OVCAR3 (cell line): ENCODE measurements around the gene SKIDA1.

DNA sequence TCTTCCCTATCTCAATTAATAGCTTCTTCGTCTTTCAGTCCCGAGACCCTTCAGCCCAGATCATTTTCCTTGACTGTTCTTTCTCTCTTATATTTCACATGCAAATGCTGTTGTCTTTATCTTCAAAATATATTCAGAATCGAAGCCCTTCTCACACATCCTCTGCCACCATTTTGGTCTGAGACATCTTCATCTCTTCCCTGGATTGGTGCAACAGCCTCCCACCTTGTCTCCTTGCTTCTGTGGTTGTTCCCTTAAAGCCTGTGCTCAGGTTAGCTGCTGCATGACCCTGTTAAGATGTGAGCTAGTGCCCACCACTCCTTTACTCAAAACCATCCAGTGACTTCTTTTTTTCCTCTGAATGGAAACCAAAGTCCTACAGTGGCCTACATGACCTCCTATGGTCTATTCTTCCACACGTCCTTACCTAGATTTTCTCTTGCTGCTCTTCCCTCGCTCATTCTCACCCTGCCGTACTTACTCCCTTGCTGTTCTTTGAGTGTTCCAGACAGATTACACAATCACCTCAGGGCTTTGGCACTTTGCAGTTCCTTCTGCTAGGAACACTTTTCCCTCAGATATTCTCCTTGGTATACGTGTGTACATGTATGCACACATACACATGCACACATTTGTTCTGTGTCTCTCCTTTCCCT lies 131.0 kb downstream of the NSUN6 start:
- RRBS, result no CpG with 5 or more reads among the region's 7 CpGs

DNA sequence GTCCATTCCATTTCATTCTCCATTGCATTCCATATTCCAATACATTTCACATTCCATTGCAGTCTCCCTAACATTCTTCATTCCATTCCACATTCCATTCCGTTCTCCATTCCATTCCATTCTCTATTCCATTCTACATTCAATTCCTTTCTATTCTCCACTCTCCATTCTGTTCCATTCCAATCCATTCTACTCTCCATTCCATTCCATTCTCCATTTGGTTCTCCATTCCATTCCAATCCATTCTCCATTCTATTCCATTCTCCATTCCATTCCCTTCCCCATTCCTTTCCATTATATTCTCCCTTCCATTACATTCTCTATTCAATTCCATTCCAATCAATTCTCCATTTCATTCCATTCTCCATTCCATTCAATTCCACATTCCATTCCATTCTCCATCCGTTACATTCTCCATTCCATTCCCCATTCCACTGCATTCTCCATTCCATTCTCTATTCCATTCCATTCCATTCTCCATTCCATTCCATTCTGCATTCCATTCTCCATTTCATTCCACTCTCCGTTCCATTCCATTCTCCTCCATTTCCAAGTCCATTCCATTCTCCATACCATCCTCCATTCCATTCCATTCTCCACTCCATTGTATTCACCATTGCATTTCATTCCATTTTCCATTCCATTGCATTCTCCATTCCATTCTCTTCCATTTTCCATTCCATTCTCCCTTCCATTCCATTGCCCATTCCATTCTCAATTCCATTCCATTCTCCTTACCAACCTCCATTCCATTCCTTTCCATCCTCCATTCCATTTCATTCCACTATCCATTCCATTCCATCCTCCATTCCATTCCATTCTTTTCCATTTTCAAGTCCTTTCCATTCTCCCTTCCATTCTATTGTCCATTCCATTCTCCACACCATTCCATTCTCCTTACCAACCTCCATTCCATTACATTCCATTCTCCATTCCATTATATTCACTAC lies 82.4 kb downstream of the NSUN6 start:
- RRBS, result no CpG with 5 or more reads among the region's 3 CpGs

DNA sequence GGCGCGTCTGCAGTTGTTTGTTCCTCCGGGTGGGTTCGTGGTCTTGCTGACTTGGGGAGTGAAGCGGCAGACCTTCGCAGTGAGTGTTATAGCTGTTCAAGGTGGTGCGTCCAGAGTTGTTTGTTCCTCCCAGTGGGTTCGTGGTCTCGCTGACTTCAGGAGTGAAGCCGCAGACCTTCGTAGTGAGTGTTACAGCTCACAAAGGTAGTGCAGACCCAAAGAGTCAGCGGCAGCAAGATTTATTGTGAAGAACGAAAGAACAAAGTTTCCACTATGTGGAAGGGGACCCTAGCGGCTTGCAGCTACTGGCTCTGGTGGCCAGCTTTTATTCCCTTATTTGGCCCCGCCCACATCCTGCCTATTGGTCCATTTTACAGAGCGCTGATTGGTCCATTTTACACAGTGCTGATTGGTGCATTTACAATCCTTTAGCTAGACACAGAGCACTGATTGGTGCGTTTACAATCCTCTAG lies 64.9 kb downstream of the NSUN6 start:
- RRBS, result no CpG with 5 or more reads among the region's 17 CpGs

- RRBS, result no CpG with 5 or more reads among the region's 4 CpGs
Measured at GRCh38 chr10:19864507-19865096, 48.4 kb downstream of the PLXDC2 start.

- RRBS, result no CpG with 5 or more reads among the region's 14 CpGs
Measured at GRCh38 chr10:19946201-19947007, 130.2 kb downstream of the PLXDC2 start.

DNA sequence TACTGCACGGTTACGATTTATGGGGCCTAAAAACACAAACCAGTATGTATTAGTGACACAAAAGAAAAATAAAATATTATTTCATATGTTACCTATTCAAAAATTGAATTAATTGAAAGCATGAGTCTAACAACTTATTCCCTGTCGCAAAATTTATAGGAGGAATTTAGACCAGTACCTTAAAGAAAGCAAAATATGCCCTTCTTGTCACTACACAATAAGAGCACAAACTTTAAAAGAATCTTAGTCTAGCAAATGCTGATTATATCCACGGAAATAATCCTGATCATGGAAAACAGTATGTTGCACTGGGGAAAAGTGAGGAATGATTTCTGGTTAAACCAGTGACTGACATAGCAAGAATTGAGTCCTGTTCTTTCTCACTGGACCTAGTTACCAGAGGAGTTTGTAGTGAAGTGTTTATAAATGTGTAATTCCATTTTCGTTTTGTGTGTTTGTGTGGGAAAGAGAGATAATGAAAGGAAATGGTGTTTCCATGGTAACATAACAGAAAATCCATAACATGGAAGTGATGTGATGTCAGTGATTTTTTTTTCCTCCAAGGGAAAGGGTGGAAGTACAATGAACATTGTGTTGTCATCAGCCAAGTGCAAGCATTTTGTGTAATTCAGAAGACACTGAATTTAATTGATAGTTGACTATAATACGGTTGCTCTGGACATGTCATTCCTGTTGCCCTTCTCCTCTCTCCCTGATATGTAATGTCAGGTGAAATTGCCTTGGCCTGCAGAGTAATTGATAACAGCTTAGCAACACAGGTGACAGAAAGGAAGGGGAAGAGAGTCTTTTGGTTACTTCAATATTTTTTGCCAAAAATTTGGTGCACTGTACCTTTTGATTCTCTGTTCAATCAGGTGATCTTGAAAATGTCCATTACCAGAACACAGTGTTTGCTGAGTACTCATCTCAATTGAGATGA lies 283.9 kb downstream of the PLXDC2 start:
- RRBS, result no CpG with 5 or more reads among the region's 6 CpGs

DNA sequence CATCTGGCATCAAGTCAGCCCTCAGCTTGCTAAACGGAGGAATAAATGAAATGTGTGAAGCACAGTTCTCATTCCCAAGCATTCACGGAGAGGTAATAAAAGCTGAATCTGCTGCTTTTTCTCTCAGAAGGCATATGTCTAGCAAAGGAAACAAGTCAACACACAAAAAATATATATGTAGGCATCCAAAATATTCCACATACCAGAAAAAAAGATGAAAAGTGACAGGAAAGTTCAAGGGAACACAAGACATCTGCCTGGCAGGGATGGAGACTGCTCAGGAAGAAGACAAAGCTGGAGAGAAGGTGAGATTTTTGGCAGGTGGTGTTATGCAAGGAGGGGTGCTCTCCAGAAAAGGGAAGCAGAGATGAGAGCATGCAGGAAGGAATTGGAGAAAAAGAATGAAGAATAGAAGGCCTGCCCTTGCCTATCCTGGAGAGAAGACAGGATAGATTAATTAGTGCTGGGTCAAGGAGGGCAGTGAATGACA lies 293.7 kb downstream of the PLXDC2 start:
- RRBS, result no CpG with 5 or more reads among the region's 2 CpGs

DNA sequence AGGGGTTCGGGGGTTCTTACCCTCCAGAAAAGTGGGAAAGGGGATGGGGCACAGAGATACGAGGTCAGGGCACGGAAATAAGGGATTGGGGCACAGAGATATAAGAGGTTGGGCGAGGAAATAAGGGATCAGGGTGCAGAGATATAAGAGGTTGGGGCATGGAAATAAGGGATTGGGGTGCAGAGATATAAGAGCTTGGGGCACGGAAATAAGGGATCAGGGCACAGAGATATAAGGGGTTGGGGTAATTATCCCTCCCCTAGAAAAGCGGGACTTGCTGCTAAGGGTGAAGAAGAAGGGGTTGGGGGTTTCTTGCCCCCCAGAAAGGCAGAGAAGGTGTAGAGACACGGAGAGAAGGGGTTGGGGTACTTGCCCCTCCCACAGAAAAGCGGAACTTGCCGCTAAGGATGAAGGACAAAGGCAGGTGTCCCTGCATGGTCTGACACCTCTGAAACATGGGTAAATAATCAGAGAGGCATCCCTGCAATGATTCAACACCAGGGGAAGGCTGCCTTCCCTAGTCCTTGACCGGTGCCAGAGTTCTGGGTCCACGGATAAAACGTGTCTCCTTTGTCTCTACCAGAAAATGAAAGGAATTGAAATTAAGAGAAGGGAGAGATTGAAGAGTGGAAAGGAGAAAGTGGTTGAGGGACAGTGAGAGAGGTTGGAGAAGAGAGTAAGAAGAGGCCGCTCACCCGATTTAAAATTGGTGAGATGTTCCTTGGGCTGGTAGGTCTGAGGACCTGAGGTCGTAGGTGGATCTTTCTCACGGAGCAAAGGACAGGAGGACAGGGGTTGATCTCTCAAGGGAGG lies 307.7 kb downstream of the PLXDC2 start:
- RRBS, result no CpG with 5 or more reads among the region's 16 CpGs

GRCh38 chr10:20465144-20465343 lies 432.1 kb downstream of the NEBL start:
- RRBS, result no CpG with 5 or more reads among the region's 2 CpGs

DNA sequence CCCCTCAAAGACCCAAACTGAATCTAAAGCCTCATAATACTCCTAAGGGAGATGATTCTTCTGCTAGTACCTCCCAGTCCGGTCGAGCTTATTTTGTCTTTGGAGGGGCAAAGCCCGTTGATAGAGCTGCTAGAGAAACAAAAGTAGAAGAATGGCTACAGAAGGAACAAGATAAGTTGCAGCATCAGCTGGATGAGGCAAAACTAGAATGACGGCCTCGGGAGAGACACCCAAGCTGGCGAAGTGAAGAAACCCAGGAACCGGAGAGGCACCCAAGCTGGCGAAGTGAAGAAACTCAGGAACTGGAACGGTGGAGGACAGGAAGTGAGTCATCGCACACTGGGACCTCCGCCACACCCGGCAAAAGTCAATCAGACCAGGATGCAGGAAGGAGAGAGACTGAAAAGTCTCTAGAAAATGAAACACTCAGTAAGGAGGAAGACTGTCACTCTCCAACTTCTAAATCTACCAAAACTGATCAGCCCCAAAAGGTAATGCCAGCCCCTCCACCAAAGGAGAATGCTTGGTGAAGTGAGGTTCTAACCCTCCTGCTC lies 133.0 kb upstream of the NEBL start:
- RRBS, result 95% methylated on average over 5 of the region's 12 CpGs

GRCh38 chr10:21134922-21135601 lies 238.0 kb upstream of the NEBL start:
- RRBS, result no CpG with 5 or more reads among the region's 9 CpGs

DNA sequence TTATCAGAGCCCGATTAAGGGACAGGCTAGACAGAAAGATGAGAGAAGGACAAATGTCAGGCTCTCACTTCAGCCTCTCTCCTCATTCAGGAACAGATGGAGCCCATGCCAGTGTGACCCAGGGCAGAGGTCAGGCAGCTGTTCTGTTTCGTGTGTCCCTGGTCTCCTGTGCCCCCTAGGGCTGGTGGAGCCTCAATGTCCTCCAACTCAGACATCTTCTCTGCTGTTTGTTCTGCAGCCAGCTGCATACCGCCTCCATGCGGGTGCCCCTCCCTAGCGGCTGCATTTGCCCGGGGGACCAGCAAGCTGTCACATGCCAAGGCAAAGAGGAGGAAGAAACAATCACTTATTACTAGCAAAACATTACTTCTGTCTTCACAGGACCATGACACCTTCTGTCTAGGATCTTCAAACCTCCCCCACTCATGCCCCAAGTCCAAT lies 189.1 kb downstream of the SKIDA1 start:
- RRBS, result no CpG with 5 or more reads among the region's 6 CpGs

DNA sequence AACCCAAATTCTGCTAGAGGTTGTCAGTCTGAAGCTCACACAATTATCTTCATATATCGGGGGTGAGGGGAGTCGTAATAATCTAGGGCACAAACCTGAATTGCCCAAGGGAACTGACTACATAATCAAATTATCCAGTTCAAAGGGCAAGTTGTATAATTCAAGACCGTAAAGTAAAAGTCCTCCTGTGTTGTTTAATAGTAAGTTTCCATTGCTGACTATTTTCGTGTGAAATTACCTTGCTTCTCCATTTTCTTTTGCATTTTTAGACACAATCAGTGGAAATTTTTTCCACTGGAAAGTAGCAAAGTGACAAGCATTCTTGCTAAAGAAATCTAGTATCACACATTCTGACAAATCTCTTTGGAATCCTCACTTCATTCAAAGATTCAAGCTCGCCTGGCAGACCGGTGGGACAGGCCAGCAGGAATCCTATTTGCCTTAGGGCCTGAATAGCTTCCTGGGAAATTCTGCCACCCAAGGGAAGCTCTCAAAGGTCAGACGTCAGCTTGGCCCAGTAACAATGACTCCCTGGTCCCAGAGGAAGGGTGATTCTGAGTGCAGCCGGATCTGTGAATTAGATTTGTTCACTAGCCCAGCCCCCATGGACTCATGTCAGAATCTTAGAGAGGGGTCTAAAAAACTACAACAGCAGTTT lies 161.2 kb downstream of the SKIDA1 start:
- RRBS, result no CpG with 5 or more reads among the region's 8 CpGs

GRCh38 chr10:21364806-21365277 lies 160.6 kb downstream of the SKIDA1 start:
- RRBS, result no CpG with 5 or more reads among the region's 4 CpGs

DNA sequence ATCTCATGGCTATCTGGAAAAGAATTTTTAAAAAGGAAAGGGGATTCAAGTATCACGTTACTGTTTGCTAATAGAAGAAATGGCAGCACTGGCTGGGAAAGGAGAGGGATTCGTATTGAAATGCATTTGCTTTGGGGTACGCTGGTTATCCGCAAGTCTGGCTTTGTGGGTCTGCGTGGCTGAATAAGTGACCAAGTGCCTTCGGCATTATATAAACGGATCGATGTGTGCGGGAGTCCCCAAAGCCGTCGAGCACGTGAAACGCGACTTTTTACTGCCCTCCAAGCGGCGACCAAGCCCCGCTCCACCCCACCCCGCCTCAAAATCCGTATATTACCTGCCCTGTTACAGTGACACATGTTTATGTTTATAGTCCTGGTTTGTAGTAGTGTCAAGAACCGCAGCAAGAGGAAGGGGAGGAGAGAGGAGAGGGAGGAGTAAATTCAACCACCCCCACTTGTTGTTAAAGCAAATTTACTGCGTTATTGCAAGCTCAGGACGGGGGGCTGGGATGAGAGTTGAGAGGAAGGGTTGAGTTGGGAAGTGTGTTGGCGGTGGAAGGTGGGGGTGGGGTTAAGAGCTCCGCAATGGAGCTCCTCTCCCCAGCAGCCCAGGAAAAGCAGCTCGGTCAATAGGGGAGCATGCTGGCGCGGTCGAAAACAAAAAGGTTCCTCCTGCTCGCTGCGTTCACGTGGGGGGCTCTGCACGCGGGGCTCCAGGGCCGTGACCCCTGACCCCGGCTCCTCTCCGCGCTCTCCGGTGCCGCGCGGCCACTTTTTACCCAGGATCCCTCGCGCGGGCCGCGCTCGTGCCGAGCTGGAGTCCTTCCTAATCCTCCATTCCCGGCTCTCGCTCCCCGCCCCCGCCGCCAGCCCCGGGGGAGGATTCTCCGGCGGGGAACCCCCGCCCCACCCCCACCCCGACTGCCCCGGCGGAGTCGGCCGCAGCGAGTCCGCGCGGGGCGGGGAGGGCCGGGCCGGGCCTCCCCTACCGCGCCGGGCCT lies at the start of gene SKIDA1:
SKIDA1 (minus strand) TSS at position 473 of the 1,003 bp plus-strand sequence.
- RRBS, result 4% methylated on average over 21 of the region's 72 CpGs

- RRBS, result no CpG with 5 or more reads among the region's 7 CpGs
Measured at GRCh38 chr10:21528729-21529328, 3.3 kb upstream of the SKIDA1 start.

DNA sequence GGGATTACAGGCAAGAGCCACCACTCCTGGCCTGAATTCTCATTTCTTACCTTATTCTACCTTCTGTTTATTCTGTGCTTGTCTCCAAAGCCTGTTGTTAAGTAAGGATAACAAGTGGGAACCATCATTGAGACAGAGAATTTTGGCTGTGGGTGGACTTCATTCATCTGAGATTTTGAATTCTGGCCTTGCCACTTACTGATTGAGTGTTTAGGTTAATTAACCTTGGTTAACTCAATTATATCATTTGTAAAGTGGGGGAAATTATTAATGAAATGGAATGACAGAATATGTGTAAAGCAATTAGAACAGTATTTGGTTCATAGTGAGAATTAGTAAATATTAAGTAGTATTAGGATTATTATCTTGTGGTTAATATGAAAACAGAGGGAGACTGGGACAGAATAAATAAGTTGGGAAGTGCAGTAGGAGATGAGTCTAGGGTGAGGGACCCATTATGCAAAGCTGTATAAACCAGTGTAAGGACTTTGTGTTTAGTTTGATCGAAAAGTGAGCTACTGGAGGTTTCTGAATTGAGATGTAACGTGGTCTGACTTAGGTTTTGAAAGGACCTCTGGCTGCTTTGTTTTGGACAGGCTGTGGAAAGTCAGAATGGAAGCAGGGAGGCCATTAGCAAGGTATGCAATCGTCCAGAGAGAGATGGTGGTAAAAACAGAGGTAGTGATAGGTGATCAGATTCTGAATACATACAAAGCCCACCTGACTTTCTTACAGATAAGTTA lies 118.3 kb downstream of the MLLT10 start:
- RRBS, result no CpG with 5 or more reads among the region's 3 CpGs

DNA sequence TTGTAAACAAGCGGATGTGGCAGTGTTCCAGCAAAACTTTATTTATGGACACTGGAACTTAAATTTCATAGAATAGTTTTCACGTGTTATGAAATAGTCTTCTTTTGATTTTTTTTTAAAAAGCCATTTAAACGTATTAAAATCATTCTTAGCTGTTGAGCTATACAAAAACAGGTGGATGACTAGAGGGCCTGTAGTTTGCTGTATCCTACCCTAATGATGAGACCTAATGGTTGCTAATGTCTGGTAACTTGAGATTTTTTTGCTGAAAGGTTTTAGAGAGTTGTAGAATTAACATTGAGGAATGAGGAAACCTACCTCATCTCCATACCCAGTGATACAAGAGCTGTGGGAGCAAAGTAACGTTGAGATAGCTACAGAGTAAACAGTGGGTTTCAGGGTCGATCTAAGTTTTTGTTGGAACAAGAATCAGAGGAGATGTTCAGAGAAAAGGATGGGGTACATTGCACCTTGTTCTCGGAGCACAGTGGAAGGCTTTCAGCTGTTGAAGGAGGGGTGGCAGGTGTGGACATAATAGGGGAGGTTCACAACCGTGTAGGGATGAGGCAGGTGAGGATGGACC lies 121.5 kb downstream of the MLLT10 start:
- RRBS, result no CpG with 5 or more reads among the region's 7 CpGs

DNA sequence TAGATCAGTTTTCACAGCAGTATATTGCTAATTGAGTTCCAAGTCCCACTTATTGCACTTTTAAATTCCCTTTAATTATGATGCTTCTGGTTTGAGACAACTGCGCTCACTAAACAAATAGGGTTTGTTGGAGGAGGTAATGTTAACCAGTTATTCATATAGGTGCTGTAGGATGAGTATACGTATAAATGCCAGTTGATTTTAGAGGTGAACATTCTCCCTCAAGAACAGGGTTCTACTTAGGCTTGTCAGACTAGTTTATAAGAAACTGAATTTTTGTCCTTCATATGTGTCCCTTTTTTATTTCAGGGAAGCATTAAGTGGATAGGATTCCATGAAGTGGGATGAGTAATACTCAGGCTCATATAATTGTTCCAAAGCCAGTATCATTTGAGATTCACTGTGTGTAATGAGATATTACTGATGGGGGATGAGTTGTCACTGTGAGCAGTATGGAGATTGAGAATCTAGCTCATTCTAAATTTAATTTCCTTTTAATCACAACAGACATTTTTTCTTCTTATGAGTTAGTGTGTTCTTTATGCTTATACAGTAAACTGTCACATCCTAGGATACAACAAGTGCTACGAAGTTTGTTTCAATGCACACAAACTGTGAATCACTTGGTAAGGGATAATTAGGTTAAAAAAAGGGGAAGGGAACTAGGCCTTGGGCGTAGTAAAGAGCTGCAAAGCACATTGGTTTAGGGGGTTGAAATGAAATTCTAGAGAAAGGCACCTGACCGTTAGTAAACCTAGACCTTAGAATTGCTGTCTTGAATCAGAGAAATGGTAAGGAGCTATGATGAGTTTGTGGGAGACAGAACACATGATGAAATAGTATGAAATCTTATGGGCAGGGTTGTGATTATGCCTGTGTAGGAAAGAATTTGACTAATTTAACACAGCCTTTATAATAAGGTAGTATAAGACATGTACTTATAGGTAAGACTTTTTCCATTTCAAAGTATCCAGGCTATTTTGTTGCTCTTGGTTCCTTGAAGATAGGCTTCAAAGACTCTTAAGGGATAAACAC lies 153.3 kb downstream of the MLLT10 start:
- RRBS, result no CpG with 5 or more reads among the region's 5 CpGs

DNA sequence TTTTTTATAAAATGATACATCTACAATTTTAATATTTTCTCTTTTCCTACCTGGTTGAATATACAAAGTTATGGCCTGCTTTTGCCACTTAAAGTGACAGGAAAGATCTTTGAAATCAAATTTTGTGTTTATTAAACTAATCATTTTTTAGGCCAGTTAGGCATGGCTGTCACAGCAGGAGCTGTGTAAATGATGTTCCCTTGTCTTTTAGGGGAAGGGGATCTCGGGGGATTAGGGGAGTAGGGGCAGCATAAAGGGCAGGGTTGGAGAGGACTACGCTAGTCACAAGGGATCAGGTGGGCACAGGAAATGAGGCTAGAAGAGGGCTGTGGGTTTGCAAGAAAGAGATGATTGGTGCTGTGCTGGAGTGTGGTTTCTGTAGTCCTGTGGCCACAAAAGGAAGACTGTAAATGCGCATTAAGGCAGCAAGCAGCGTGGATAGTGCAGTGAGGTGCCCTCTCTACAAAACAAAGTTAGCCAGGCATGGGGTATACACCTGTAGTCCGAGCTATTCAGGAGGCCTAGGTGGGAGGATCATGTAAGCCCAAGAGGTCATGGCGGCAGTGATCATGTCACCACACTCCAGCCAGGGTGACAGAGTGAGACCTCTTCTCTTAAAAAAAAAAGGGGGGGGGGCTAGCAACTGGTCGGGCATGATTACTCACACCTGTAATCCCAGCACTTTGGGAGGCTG lies 212.0 kb downstream of the MLLT10 start:
- RRBS, result no CpG with 5 or more reads among the region's 7 CpGs